ENCODE measurements around the gene CLASP2.

DNA sequence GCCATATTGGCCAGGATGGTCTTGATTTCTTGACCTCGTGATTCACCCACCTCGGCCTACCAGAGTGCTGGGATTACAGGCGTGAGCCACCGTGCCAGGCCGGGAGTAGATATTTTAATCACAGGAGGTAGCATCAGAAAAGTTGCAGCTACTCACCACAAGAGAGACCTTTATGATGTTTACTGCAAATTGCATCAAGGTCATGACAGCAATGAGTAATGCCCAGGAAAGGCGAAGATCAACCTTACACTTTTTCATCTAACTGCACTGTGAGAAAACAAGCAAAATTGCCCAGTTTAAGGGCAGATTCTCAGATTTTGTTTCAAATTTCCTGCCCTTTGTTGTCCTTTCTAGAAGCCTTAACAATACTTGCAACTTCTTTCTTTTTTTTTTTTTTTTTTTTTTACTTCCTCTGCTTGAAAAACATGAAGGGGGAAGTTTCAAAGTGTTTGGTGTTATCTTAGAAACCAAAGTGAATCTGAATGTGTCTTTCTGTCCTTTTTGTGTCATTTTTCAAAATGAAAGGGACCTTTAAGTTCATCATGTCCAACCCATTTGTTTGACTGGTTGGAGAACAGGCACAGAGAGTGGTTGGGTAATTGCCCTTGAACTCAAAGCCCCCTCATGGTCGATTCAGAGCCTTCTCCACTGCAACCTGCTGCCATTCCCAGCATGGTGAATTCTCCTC, 25.0 kb downstream of the TGFBR2 start:
- PRO-cap: no peak
- RAMPAGE, long total RNA, 2 experiments: no peak in any of the 2 experiments

DNA sequence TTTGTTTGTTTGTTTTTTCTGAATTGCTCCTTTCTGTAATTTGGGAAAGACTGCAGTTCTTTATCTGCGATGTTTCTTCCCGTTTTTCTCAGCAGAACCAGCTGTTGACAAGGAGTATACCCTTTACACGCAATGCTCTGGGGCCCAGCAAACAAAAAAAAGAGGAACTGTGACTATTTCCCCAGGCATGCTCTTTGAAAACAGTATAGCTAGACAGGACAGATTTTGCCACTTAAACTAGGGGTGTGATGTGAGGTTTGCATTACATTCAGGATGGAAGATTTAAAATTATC, 43.2 kb downstream of the TGFBR2 start:
- PRO-cap: no peak
- RAMPAGE, long total RNA, 2 experiments: no peak in any of the 2 experiments

- PRO-cap: no peak
- RAMPAGE, long total RNA, 2 experiments: no peak in any of the 2 experiments
These were observed 48.9 kb downstream of the TGFBR2 start for GRCh38 chr3:30655100-30655840.

GRCh38 chr3:31747625-31748474, 215.1 kb downstream of the STT3B start:
- PRO-cap: no peak
- RAMPAGE, long total RNA, 2 experiments: no peak in any of the 2 experiments

DNA sequence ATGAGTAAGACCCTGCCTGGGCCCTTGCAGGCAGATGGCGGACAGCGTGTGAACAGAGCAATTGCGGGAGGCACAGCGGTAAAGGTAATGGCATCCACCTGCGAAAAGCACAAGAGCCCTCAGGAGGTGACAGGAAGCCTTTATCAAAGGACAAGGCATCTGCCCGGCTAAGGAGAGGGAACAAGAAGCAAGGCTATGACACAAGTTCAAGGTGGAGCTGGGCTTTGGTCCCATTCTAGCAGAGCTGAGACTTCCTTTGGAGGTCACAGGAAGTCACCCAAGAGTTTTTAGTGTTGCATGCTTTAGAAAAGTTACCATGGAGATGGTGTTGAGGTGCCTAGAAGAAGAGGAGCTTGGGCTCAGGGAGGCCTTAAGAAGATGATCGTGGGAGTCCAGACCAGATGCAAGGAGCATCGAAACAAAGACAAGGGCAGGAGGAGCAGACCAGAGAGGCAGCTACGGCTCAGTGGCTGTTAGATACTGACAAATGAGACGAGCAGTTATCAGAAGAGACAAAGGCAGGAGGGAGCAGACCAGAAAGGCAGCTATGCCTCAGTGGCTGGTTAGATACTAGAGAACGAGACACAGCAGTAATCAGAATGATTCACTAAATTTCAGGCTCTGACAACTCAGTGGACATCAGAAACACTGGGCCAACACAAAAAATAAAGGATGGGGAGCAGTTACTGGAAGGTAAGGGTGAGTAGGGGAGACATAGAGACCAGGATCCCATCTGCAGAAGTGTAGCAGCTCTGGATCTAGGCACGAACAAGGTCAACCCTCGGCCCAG, 34.4 kb downstream of the OSBPL10 start:
- PRO-cap: no peak
- RAMPAGE, long total RNA, 2 experiments: no peak in any of the 2 experiments

GRCh38 chr3:31958786-31959346, 22.2 kb downstream of the OSBPL10 start:
- PRO-cap: no peak
- RAMPAGE, long total RNA, 2 experiments: no peak in any of the 2 experiments

DNA sequence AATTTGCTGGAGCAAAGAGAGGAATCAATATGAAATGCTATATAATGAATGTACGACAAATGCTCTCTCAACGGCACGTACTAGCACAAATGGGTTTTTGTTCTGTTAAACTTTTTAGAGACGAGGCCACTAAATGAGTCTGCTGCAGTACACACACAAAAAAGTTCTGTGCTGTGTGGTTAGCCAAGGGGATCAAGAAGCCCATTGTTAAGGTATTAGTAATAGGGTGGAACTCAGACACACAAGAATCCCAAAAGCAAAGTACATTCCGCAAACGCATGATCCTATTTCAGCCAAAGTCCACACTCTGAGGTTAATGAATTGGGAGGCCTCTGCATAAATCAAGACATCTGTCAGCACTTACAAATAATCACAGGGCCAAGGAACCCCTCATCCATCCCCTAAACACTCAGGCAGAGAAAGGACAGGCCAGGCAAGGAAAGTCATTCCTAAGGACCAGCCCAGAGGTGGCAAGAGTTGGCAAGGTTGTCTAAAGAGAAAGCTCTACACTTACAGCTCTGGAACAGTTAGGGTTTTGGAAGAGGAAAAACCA, 12.1 kb downstream of the OSBPL10 start:
- PRO-cap: no peak
- RAMPAGE, long total RNA, 2 experiments: no peak in any of the 2 experiments

DNA sequence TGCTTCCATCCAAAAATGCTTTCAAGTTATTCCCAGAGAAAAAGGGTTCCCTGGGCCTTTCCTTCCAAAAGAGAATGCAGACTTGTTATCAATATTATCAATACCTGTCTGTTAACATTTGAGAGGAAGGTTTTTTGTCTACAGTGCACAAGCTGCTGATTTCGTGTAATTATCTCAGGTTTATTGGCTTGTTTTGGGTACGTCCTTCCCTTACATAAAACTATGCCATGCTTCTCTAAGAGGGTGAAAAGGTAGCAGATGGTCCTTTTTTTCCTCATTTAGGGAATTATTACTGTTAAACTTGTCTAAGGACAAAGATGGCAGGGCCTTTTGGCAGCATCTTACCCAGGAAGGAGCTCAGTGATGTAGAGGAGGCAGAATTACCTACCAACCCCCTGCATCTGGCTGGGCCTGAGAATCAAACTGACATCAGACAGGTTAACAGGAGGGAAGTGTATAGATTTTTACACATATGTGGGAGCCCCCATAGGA, 67.3 kb upstream of the CMTM7 start:
- PRO-cap: no peak
- RAMPAGE, long total RNA, 2 experiments: start-site peak on the plus strand in 1 of 2 experiments, centred at position 377 of the sequence, 6 reads per replicate

DNA sequence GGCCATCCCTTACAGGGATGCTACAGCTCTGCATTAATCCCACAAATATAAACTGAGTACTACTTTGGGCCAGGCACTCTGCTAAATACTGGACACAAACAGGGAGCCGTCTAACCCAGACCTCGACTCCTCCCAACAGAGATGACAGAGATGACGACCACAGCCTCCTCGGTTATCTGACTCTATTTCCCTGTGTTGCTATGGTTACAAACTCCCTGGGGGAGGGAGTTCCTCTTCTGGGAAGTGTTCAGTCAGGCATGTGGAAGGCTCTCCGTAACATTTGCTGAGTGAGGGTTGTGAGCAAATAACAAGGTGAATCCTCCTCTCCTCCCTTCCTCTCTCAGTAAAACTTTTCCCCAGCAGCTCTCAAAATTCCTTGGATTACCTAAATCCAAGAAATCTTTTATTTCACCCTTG, 6.7 kb upstream of the CMTM7 start:
- PRO-cap: no peak
- RAMPAGE, long total RNA, 2 experiments: no peak in any of the 2 experiments

DNA sequence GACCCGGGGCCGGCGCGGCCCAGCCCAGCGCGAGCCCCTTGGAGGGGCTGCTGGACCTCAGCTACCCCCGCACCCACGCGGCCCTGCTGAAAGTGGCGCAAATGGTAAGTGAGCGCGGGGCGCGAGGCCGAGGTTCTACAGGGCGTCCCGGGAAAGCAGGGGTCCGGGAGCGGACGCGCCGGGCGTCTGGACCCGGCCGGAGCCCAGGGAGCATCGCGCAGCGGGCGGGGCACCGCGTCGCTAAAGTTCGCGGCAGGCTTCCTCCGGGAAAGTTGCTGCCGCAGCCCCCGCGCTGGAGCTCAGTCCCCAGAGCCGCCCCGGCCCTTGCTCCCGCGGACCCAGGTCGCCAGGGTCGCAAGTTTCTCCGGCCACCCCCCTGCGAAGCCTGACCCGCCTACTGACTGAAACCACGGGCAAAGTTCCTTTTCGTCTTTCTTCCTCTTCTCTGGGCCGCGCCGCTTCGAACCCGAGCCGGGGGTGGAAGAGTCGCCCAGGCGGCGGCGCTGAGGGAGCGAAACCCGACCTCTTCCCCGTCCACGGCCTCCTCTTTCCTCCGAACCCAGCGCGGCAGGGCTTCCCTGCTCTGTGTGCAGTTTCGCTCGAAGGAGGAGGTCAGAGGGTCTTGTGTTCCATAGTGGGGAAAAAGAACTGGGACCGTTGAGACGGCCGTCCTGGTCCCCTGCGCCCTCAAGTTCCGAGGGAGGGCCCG, 463 bp downstream of the CMTM7 start:
- PRO-cap: bidirectional peak, plus-strand start at position 240 of the sequence, minus-strand start at position 217 of the sequence
- RAMPAGE, long total RNA, 2 experiments: no peak in any of the 2 experiments

DNA sequence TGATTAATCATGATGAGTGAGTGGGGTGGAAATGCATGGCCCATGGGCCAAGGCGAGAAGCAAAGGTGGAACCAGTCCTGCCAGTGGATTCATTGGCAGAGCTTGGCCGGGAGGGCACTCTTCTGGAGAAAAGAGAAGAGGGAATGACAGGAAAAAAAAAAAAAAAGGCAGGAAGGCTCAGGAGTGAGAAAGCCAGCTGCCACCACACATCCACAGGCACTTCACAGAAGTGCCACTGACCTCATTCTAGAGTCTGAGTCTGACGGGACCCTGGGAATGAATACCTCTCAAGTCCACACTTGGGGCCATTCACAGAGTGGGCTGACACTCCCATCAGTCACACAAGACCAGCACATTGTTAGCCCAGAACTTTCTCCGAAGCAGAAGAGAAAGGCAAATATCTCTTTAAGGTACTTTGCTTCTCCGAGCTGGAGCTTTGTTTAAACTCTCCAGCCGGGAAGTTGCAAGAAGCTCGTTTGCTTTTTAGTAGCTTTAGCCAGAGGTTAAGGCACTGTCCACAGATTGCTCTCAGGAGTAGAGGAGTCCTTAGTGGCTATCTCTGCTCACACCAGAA, 53.9 kb downstream of the CMTM6 start:
- PRO-cap: no peak
- RAMPAGE, long total RNA, 2 experiments: no peak in any of the 2 experiments

GRCh38 chr3:32455999-32456627, 46.5 kb downstream of the CMTM6 start:
- PRO-cap: no peak
- RAMPAGE, long total RNA, 2 experiments: no peak in any of the 2 experiments

DNA sequence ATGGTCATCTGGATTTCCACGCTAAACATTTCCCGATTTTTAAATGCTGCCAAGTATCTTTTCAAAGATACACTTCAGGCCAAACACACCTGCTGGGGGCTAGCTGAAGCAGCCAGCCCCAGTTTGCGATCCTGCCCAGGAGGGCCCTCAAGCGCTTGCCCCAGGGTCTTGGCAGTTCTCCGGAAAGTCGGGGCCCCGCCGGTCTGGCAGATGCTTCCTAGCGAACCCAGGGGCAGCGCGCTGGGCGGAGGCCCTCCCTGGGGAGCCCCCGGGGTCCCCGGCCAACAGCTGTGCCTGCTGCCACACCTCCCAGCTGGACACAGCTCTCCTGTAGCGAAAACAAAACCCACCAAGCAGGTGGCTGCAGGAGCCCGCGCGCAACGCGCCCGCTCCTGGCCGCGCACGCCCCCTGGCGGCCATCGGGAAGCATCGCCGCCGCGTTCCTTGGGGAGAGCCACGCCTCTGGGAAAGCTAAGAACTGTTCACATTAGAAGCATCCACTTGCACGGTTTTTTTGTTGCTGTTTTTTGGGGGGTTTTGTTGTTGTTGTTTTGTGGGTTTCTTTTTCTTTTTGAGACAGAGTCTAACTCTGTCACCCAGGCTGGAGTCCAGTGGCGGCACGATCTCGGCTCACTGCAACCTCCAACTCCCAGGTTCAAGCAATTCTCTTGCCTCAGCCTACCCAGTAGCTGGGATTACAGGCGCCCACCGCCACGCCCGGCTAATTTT, 34.9 kb downstream of the CMTM6 start:
- PRO-cap: unidirectional peak, minus-strand start at position 341 of the sequence
- RAMPAGE, long total RNA, 2 experiments: no peak in any of the 2 experiments

- PRO-cap: bidirectional peak, plus-strand start at chr3:33717813, minus-strand start at chr3:33717959; bidirectional peak, plus-strand start at chr3:33718309, minus-strand start at chr3:33718213
- RAMPAGE, long total RNA, 2 experiments: no peak in any of the 2 experiments
These were observed at the start of gene CLASP2 for GRCh38 chr3:33717601-33718498. Gene CLASP2, minus strand, starts transcription at chr3:33718254.

GRCh38 chr3:33936084-33936875, 137.8 kb downstream of the PDCD6IP start:
- PRO-cap: no peak
- RAMPAGE, long total RNA, 2 experiments: no peak in any of the 2 experiments

- PRO-cap: no peak
- RAMPAGE, long total RNA, 2 experiments: no peak in any of the 2 experiments
These were observed 402.2 kb downstream of the PDCD6IP start for GRCh38 chr3:34200454-34201201.

- PRO-cap: no peak
- RAMPAGE, long total RNA, 2 experiments: no peak in any of the 2 experiments
These were observed 38.4 kb downstream of the ARPP21 start for GRCh38 chr3:35677634-35678120.

DNA sequence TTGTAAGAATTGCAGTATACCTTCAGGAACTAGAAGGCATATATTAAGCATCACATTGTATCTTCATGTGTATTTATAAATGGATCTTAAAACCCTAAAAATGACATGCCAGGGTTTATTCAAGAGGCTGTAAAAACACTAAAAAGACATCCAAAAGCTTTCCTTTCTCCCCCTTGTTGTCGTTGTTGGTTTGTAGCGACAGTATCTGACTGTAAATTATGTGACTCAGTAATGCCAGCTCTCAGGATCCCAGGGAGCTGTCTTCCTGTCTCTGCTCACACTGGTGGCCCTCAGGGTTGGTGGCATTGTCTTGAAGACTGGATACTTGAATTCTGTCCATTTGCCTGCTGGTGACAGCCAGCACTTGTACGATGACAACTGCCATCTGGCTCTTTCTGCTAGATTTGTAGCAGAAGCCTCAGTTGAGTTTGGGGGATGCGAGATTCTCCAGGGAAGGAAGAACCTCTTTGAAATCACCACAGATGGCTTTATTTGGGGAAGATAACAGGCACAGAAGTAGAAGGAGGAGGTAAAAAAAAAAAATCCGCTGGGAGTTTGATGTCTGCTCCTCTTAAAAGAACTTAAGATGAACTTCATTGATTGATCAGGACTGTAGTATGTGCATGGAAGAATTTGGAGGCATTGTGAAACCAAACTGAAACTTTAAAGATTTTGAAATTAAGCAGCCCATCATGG, 120.8 kb downstream of the ARPP21 start:
- PRO-cap: no peak
- RAMPAGE, long total RNA, 2 experiments: no peak in any of the 2 experiments

GRCh38 chr3:36618327-36618560, 146.1 kb downstream of the DCLK3 start:
- PRO-cap: no peak
- RAMPAGE, long total RNA, 2 experiments: no peak in any of the 2 experiments

GRCh38 chr3:36856280-36856758, 88.5 kb downstream of the TRANK1 start:
- PRO-cap: no peak
- RAMPAGE, long total RNA, 2 experiments: no peak in any of the 2 experiments

All from body of pancreas (tissue), 2 donors.